Skin of body (tissue), 2 donors: Measurements from ENCODE around the genes BPGM and FAM180A.

DNA sequence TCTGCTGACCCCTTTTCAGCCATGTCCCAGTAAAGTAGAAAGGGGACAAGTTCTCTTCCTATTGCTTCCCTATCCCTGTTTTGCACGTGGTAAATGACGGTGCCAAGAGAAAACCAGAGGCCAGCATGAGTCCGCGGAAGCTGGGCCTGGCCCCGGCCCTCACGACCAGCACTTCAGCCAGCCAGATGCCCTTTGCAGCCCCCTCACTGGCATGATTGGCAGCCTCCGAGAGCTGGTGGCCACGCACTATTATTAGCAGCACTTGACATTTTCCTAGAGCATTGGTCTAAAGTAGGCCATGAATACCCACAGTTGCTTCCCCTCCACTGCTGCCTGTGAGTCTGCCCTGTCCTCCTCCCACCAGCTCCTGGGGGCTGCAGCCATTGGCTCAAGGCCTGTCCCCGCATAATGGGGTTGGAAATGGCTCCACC lies 369.1 kb downstream of the PLXNA4 start:
- RAMPAGE, long total RNA: no peak

DNA sequence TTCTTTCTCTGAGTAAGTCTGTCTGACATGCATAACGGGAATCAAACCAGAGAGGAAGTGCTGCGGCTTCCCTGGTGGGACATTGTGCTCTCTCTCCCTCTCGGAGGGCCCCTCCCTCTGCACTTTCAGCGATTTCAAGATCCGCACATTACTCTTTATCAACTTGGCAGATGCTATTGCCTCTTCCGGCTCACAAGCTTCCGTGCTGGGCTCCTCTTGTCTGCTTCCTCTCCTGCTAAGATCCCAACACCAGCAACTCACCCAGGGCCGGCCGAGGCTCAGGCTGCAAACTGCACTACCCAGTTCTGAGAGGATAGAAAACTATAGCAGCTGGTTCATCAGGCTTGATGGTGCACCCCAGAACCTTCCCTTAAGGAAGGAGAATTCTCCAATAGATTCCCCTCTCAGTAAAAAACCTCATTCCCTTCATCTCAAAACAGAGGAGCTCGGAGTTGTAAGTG lies 79.2 kb upstream of the PLXNA4 start:
- RAMPAGE, long total RNA: no peak

- RAMPAGE, long total RNA: no peak
These were observed 208.8 kb upstream of the PLXNA4 start for GRCh38 chr7:132784960-132785637.

DNA sequence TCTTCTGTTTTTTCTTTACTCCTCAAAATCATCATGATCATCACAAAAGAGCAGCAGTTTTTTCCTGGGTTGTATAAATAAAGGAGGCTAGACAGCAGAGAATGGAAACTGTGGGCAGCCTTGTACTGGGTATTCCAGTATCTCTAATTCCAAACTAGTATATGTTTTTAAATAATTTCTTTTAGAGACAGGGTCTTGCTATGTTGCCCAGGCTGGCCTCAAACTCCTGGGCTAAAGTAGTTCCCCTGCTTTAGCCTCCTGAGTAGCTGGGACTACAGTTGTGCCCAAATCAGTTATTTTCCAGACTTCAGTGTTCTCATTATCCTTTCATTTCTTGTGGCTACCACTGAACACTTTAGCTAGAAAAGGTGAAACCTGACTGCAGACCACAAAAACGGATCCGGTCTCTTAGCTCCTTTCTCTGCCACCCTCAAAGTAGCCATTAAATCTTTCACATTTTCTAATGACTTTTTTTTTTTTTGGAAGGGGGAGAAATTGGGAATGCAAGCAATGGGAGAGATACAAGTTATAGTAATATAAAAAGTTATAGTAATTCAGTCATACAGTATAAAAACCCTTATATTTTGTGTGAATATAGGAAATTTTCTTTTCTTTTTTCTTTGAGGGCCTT lies 412.0 kb upstream of the LRGUK start:
- RAMPAGE, long total RNA: no peak

DNA sequence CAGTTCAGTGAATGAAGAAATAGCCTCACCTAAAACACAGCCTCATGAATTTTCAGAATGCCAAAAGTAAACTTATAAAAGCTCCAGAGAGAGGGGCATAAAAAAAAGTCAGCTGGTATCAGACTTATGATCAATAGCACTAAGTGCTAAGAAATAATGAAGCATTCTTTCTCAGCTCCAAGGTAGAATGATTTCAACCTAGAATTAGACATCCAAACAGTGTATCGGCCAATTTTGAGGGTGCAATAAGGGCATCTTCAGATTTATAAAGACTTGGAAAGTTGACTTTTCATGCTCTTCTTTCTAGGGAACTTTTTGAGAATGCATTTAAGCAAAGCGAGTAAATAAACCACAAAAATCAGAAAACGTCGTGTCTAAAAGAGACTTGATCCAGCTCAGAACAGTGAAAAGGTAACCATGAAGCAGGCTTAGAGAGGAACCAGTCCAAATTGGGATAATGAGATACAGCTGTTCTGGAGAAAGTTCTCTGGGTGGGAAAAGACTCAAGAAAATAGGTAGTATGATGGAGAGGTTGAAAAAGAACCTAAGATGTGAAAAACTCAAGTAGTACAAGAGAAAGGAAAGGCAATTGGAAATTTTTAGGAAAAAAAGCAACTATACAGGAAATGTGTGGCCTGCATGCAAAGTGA lies 93.3 kb upstream of the LRGUK start:
- RAMPAGE, long total RNA: no peak

DNA sequence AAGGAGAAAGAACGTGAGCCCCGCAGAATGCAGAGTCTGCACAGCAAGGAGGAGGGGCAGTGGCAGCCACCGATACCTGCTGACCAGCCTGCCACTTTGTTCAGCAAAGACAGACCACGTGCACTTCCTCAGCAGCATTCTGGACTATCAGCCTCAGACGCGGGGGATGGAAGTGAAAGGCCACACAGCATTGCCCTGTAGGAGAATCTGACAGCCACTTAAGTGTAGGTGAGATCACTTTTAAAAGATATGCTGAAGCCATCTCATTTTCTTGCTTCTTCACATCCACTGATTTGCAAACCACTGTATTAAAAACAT lies 7.2 kb downstream of the AKR1B1 start:
- RAMPAGE, long total RNA: no peak

- RAMPAGE, long total RNA: no peak
These were observed 4.7 kb downstream of the AKR1B10 start for GRCh38 chr7:134531748-134532702.

- RAMPAGE, long total RNA: start-site peak on the plus strand at chr7:134646833-134646864, 266 and 140 reads in 2 replicates
These were observed at the start of gene BPGM for GRCh38 chr7:134646653-134647613. Gene BPGM (plus strand): TSS chr7:134646853.

DNA sequence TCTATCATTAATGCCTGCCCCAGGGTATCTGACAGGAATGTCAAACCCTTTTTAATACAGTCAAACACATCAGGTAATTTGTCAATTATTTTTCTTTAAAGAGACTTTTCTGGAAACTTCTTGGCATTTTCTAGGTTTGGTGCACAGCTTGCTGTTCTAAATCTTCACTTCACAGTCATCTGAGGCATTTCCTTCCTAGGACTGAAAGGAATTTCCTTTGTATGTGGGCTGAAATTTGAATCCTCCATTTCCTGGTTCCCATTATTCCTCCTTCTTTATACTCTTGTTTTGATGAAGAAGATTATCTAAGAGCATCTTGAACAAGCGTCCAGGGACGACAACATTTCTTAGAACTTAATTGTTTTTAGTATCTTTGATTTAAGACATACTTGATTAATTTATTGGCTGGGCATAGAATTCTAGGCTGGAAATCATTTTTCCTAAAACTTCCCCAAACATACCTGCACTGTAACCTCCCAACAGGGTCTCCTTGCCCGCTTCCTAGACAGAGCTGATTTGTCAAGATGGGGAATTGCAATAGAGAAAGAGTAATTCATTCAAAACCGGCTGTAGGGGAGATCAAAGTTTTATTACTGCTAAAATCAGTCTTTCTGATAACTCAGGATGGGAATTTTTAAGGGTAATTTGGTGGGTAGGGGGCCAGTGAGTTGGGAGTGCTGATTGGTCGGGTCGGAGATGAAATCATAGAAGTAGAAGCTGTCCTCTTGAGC lies 25.1 kb downstream of the CALD1 start:
- RAMPAGE, long total RNA: no peak

DNA sequence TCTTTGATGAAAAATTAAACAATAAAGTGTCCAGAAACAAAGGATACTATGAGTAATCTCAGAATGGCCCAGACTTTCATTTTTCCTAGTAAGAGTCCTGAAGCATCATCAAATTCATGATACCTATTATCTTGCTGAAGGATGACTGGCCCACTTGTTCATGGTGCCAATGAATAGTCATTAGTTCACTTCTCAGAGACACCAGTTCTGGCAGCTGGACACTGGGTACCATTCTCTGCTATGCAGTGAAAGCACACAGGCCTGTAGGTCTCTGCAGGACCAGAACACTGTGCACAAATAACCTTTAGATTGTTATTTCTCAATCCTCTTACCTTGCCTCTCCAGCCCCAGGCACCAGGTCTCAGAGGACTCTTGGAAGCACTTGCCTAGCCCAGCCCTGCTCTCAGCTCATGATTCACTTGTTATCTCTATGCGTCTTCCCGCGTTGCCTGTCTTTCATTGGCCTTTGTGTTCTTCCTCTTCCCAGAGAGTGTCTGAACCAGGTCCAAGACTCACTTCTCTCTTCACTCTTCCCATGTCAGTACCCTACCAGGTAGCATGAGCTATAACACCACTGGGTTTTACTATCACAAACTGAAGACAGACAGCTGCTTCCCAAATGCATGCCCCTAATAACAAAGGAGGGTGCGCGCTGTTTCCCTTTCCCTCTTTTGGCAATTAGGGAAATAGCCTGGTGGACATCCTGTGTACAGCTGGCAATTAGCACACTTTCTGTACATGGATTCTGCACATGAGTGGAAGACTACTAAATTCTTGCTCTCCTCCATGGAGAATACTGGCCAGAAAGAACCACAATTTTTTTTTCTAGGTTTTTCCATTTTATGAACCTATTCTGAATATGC lies 97.9 kb upstream of the AGBL3 start:
- RAMPAGE, long total RNA: no peak

GRCh38 chr7:134939145-134939591 lies 47.1 kb upstream of the AGBL3 start:
- RAMPAGE, long total RNA: no peak

DNA sequence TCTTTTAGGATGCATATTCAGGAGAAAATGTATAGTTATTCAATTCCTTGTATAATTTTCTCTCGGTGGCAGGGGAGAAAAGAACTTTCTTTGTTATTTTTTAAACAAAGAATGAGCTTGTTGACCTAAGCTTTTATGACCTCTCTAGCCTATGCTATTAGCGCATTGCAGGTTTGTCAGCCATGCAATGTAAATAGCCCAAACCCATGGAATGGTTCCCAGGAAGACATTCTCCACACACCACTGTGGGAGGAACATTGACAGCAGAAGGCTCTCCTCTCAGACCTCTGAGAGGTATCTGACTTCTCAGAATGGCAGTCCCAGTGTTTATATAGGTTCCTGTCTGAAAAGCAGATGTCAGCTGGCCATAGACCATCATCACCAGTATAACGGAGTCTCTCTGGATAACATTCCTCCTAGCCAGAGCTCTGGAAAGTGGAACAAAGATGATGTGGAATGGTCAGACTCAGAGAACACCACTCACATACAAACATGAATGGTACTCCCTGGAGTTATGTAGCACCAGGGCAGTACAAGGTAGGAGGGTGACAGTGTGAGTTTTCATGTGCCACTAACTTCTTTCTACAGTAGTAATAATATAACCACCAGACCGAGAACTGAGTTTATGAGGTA lies 19.5 kb upstream of the AGBL3 start:
- RAMPAGE, long total RNA: no peak

GRCh38 chr7:134996126-134996534 lies 9.8 kb downstream of the AGBL3 start:
- RAMPAGE, long total RNA: no peak

GRCh38 chr7:135147087-135147668 lies 694 bp upstream of the TMEM140 start:
- RAMPAGE, long total RNA: no peak

GRCh38 chr7:135178935-135179907 lies 8.7 kb upstream of the CYREN start:
- RAMPAGE, long total RNA: no peak

GRCh38 chr7:135193418-135194114 lies 17.8 kb downstream of the WDR91 start:
- RAMPAGE, long total RNA: no peak

- RAMPAGE, long total RNA: no peak
These were observed at the start of gene FAM180A for GRCh38 chr7:135748342-135749203. Gene FAM180A (minus strand): TSS chr7:135748813.

- RAMPAGE, long total RNA: no peak
These were observed 9.5 kb upstream of the FAM180A start for GRCh38 chr7:135757741-135758919.

DNA sequence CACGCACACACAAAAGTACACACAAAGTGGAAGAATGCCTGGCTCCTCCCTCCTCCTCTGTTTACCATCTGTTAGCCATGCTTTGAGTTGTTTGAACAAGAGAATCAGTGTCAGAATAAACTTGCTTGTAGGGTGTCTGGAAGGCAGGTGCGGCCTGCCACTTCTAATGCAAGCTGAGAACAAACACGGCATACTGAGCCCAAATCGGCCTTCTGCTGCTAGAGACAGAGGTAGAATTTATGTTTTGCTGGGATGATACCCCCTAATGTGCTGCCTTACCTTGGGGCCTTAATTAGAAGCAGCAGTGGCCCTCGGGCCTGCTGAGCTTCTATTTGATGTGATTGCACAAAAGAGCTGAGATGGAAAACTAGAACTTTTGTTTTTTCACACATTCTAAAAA lies 24.9 kb upstream of the FAM180A start:
- RAMPAGE, long total RNA: no peak

DNA sequence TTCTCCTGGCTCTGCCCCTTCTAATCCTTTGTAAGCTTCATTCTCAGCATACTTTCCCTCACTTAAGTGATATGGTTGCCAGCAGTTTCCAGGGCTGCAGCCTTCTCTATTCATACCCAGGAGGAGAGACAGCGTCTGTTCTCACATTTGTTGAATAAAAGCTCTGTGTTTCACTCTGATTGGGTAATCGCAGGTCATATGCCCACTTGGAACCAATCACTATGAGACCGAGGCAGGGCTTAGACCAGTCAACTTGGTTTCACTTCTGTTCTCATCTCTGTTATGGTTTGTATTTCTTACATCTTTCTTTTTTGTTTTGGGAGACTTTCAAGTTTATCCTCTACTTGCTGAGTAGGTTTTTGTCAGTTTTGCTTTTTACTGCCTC lies 109.6 kb upstream of the MTPN start:
- RAMPAGE, long total RNA: no peak